Ishikawa (cell line): ENCODE measurements around the genes IGF2BP1 and ZNF652.

GRCh38 chr17:48570342-48570560 lies 7.9 kb downstream of the HOXB4 start:
- RRBS, result 8% methylated on average over 5 of the region's 7 CpGs

DNA sequence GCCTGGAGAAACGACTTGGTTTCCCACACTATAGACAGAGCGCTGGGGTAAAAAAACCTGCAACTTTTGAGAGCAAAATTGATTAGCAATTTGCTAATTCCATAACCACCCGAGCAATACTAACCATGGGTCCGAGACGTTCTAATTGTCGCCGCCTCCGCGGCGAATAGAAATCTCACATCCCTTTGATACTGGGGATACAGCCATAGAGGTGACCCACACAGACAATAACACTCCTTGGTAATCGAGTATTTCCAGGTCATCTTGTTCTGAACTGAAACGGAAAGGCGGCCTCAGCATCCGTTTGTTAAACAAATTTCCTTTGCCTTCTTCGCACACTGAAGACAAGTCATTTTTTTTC lies 1.0 kb upstream of the HOXB4 start:
- RRBS, result no CpG with 5 or more reads among the region's 15 CpGs

DNA sequence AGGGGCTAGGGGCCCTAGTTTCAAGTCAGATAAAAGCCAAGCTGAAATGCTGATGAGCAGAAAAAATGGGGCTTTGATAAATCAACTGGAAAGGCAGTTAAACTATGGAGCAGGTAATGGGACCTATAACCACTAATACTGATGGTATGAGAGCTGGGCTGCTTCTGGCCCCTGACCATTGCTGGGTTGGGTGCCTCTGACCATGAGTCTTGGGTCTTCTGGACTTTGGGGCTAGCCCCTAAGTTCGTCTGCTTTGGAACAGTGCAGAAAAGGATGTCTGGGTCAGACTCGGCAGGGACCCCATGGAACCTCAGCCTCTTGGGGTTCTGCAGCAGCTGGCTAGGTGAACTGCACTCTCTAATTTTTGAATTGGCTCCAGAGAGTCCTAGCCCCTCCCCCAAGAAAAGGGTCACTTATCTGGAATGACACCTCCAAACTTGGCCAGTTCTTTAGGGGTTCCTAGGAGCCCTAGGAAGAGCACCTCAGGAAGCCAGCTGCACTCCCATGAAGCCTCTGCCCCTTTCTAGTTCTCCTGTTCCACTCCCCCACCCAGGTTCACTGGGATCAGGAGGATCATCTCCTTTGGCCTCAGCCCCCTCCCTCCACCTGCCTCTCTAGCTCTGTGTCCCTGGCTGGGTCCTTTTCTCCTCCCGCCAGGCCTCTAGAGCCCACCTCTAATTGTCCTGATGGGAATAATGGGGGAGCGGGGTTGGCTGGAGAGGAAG lies 1.4 kb downstream of the HOXB7 start:
- RRBS, result no CpG with 5 or more reads among the region's 4 CpGs

DNA sequence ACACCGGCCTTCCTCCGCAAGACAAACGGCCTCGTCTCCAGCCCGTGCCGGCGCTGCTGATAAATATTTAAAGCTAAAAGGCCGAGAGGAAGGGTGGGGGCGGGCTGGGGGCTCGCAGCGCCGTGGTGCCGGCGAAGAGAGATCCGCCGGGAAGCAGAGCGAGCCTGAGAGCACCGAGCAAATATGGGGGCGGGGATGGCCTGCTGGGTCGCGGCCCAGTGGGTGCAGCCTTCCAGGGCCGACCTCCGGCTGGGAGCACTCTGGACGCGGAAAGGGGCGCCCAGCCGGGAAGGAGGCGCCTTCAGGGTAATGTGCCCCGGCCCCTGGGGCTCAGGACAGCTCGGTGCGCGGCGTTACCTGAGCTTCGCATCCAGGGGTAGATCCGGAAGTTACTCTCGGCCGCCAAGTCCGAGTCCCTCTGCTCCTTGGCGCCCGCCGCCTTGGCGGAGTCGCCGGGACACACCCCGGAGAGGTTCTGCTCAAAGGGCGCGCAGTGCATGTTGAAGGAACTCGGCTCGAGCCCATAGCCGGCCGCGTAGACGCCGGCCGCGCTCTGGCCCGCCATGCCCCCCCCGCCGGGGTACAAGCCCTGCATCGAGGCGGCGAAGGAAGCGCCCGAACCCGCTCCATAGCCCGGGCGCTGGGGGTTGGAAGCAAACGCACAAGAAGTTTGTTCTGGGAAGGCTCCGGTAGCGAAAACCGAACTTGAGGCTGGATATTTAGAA lies 493 bp downstream of the HOXB7 start:
- RRBS, result 8% methylated on average over 57 of the region's 71 CpGs

- RRBS, result 44% methylated on average over 5 of the region's 9 CpGs
These were observed 2.1 kb upstream of the HOXB9 start for GRCh38 chr17:48628264-48628568.

- RRBS, result 14% methylated on average over 1 of the region's 19 CpGs
These were observed 1.1 kb upstream of the HOXB13 start for GRCh38 chr17:48729343-48730327.

- RRBS, result no CpG with 5 or more reads among the region's 8 CpGs
These were observed 17.2 kb downstream of the SNF8 start for GRCh38 chr17:48927219-48928127.

DNA sequence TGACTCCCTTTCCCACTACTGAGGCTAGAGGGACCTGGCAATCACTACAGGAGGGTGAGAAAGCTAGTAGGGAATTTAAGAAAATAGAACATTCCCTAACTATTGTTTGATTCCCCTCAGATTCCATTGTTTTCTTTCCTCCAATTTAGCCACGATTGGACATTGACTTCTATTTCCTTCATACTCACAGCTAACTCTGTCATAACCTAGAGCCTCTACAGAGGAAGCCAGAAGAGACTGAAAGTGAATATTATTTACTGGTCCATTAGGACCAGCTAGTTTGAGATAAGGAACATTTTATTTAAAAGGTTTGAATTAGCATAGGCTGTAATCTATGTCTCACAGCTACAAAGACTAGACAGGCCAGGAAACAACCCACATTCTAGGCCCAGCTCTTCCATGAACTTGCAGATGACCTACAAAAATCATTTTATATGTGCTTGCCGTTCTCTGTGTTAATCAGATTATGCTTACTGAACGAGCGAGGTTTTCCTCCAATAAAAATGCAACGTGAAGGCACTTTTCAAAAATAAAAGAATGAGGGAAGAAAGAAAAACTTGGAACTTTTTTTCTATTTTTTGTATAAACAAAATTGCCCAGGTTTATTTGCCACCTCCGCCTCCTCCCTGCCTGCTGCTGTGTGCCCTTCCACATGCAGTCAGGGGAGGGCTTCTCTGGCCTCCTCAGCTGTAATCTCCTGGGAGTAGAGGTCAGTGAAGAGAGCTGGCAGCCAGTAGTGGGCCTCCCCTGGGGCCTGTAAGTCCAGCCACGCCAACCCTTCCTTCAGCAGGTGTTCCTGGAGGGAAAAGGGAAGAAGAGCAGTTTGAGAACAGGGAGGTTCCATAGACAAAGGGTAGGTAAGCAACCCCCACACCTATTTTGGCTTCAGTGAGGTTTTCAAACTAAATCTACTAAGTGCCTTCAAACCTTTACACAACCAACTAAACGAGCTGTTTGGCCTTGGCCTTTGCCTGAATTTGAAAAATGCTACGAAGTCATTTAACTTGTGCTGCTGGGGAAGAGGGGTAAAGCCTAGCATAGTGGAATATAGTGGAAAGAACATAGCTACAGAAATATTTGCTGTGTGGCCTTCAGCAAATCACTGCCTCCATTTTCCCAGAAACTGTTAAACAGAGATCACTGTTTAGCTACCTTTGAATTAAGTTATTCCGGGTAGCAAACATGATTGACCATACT lies 14.4 kb downstream of the SNF8 start:
- RRBS, result no CpG with 5 or more reads among the region's 10 CpGs

- RRBS, result no CpG with 5 or more reads among the region's 2 CpGs
These were observed 6.1 kb upstream of the IGF2BP1 start for GRCh38 chr17:48991101-48991538.

GRCh38 chr17:48996836-48997693 lies at the start of gene IGF2BP1:
TSS of gene IGF2BP1 (plus strand) at chr17:48997385.
- RRBS, result 5% methylated on average over 8 of the region's 61 CpGs

GRCh38 chr17:49223429-49224431 lies 6.9 kb downstream of the PHOSPHO1 start:
- RRBS, result no CpG with 5 or more reads among the region's 56 CpGs

GRCh38 chr17:49259714-49260015 lies 29.1 kb upstream of the PHOSPHO1 start:
- RRBS, result no CpG with 5 or more reads among the region's 9 CpGs

- RRBS, result 2% methylated on average over 64 of the region's 113 CpGs
These were observed at the start of gene ZNF652 for GRCh38 chr17:49361883-49362875. TSS of gene ZNF652 (minus strand) at chr17:49362250.

DNA sequence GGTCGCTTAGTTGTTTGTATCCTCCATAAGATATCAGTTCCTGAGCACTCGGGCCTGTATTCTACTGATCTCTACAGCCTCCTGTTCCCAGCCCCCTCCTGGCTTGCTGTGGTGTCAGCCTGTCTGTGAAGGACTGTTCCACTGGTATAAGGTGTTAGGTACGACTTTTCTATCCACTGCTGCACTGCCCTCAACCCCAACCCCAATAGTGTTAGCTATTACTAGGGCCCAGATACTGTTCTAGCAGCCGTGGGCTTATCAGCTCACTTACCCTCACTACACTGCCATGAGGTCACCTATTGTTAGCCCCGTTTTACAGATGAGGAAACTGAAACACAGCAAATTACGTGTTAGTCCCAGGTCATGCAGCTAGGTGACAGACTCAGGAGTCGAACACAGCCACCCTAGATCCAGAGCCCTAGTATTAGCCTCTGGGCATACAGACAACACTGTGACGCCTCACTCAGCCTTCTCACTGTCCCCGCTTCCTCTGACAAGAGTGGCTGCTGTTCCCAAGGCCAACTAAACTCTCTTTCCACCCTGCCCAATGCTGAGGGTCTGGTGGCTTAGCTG lies 25.5 kb upstream of the ZNF652 start:
- RRBS, result no CpG with 5 or more reads among the region's 9 CpGs

GRCh38 chr17:49404812-49405171 lies 9.9 kb downstream of the PHB1 start:
- RRBS, result no CpG with 5 or more reads among the region's 12 CpGs

GRCh38 chr17:49408204-49408456 lies 6.6 kb downstream of the PHB1 start:
- RRBS, result no CpG with 5 or more reads among the region's 6 CpGs

GRCh38 chr17:49408913-49409555 lies 5.6 kb downstream of the PHB1 start:
- RRBS, result no CpG with 5 or more reads among the region's 20 CpGs

DNA sequence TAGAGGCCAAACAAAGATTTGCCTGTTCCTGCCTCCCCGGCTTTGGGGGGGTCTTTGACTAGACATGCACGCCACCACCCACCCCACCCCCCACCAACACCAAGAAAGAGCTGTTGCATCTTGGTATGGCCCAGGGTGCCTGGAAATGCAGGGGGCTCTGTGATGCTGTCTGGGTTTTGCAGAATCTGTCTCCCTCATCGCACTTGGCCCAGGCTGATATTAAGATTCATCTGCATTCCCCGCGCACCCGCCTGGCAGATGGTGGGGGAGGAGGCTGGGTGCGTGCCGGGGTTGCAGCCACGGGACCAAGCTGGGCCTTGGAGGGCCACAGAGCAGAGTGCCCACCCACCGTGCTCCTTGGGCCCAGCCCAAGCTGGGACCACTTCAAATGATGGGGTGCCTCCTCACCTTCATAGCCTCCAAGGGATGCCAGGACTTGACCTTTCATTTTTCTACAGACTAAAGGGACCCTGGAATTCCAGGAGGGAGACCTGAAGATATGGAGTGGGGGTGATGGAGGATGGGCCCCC lies 1.2 kb upstream of the NXPH3 start:
- RRBS, result 56% methylated on average over 1 of the region's 10 CpGs

GRCh38 chr17:49699128-49699630 lies 8.6 kb downstream of the SLC35B1 start:
- RRBS, result no CpG with 5 or more reads among the region's 2 CpGs

DNA sequence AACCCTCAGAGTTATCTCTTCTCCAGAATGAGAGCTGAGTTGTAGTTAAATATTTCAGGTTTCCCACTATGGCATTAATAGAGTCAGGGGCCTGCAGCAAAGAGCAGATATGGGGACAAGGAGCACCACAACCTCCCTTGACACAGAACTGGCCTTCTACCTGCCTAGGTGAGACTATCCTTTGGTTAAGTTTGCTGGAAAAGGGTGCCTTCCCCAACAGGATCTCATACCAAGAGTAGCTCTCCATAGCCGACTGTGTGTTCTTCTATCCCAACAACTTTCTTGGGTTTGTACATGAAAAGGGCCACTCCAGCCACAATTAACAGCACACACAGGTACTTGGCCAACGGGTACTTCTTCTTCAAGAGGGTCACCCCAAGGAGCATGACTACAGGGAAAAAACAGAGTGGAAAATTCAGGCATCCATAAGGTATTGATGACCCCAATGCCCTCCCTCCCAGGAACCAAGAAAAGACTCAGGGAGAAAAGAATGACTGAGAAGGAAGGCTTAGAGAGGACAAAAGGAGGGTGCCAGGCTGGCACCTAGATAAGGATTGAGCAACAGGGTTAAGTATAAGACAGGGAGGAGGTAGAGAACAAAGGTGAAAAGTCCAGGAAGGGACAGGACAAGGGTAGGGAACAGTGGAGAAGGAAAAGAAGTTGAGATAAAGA lies 2.7 kb downstream of the SLC35B1 start:
- RRBS, result no CpG with 5 or more reads among the region's 2 CpGs